HepG2 (cell line): Measurements from ENCODE around the genes MIDN, CIRBP and GAMT.

DNA sequence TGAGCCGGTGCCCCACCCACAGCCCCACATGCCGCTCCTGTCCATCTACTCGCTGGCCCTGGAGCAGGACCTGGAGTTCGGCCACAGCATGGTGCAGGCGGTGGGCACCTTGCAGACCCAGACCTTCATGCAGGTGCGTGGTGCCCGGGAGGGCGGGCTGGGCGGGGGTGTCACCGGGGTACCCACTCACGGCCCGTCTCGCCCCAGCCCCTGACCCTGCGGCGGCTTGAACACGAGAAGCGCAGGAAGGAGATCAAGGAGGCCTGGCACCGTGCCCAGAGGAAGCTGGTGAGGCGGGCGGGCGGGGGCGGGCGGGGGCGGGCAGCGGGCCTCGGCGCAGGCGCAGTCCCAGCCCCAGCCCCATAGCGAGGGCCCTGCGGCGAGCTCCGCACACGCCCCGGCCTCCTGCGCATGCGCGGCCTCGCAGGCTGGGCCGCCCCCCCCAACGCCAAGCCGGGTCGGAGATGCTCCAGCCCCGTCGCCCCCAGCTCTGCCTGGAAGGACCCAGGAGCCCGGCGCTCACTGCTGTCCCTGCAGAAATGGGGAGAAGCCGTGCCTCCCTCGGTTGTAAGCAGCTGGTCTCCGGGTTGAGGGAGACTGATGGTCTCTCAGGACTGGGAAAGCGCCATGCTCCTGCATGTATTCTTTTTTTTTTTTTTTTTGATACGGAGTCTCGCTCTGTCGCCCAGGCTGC lies 7.8 kb downstream of the ARHGAP45 start:
- RRBS, 2 experiments, result 76 to 88% methylated on average over 16 of the region's 53 CpGs
CAGE:
- cytosol, long polyA minus RNA, result no peak
- cytosol, long polyA plus RNA, result no peak
- long polyA plus RNA, result no peak
- nucleus, long polyA minus RNA, result no peak
- nucleus, long polyA plus RNA, result no peak

- RRBS, 2 experiments, result no CpG with 5 or more reads among the region's 34 CpGs
CAGE:
- cytosol, long polyA minus RNA, result no peak
- cytosol, long polyA plus RNA, result no peak
- long polyA plus RNA, result no peak
- nucleus, long polyA minus RNA, result no peak
- nucleus, long polyA plus RNA, result no peak
Measured at GRCh38 chr19:1089634-1090525, 5.3 kb downstream of the POLR2E start.

- RRBS, 2 experiments, result no CpG with 5 or more reads among the region's 26 CpGs
CAGE:
- cytosol, long polyA minus RNA, result no peak
- cytosol, long polyA plus RNA, result no peak
- long polyA plus RNA, result no peak
- nucleus, long polyA minus RNA, result no peak
- nucleus, long polyA plus RNA, result no peak
Measured at GRCh38 chr19:1090768-1091270, 4.4 kb downstream of the POLR2E start.

DNA sequence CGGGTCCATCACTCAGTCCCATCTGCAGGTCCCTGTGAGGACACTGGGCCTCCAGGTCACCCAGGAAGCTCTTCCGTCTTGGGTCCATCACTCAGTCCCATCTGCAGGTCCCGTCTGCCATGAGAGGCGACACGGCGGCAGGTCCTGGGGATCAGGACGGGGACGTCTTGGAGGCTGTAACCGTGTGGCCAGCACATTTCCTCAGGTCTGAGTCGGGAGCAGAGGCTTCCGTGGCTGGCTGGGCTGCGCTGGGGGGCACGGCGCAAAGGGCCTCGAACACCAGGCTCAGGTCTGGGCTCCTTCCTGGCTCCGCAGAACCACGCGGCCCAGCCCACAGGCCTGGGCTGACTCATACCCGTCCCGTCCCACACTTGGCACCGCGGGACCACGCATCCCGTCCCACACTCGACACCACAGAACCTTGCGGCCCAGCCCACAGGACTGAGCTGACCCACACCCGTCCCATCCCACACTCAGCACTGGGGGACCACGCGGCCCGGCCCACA lies 30.2 kb downstream of the SBNO2 start:
- RRBS, 2 experiments, result no CpG with 5 or more reads among the region's 30 CpGs
CAGE:
- cytosol, long polyA minus RNA, result no peak
- cytosol, long polyA plus RNA, result no peak
- long polyA plus RNA, result no peak
- nucleus, long polyA minus RNA, result no peak
- nucleus, long polyA plus RNA, result no peak

GRCh38 chr19:1164834-1165231 lies 9.2 kb downstream of the SBNO2 start:
- RRBS, 2 experiments, result no CpG with 5 or more reads among the region's 13 CpGs
CAGE:
- cytosol, long polyA minus RNA, result no peak
- cytosol, long polyA plus RNA, result no peak
- long polyA plus RNA, result no peak
- nucleus, long polyA minus RNA, result no peak
- nucleus, long polyA plus RNA, result no peak

DNA sequence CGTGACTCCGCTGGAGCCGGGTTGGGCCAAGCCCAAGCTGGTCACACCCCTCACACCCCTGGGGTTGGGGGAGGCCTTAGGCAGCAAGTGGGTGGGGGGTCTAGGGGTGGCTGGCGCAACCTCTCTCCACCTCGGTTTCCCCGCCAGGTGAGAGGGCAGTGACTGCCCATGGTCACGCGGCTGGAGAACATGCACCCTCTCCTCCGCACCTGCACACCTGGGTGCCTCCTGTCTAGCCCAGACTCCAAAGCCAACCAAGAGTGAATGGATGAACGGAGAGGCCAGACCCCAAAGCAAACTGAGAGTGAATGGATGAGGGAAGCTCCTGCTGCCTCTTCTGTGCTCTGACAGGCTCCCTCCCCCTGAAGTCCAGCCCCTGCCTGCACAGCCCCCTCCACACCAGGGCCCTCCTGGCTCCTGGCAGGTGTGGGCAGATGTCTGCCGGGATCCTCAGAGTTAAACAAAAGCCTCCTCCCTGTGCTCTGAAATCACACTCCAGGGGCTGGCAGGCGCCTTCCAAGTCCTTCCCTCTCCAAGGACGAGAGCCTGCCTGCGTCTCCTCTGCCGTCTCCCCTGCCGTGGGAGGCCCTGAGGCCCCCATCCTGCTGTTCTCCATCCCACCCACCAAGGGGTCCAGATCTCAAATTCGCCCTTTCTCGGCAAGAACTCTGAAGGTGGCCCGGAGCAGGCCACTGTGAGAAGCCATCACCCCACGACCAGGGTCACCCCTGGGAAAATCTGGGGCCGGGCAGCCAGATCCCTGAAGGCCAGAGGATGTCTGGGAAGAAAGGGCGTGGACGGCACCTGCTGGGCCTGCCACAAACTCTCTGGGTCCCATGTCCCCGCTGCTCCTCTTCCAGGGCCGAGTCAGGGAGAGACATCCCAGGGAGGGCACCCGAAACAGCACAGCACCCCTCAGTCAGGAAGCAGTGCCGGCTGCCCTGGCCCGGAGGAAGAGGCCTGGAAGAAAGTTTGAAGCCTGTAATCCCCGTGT lies 2.1 kb downstream of the SBNO2 start:
- RRBS, 2 experiments, result 42 to 48% methylated on average over 3 of the region's 29 CpGs
CAGE:
- cytosol, long polyA minus RNA, result no peak
- cytosol, long polyA plus RNA, result no peak
- long polyA plus RNA, result no peak
- nucleus, long polyA minus RNA, result no peak
- nucleus, long polyA plus RNA, result no peak

DNA sequence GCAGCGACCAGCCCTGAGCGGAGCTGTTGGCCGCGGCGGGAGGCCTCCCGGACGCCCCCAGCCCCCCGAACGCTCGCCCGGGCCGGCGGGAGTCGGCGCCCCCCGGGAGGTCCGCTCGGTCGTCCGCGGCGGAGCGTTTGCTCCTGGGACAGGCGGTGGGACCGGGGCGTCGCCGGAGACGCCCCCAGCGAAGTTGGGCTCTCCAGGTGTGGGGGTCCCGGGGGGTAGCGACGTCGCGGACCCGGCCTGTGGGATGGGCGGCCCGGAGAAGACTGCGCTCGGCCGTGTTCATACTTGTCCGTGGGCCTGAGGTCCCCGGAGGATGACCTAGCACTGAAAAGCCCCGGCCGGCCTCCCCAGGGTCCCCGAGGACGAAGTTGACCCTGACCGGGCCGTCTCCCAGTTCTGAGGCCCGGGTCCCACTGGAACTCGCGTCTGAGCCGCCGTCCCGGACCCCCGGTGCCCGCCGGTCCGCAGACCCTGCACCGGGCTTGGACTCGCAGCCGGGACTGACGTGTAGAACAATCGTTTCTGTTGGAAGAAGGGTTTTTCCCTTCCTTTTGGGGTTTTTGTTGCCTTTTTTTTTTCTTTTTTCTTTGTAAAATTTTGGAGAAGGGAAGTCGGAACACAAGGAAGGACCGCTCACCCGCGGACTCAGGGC lies 773 bp downstream of the STK11 start:
- RRBS, 2 experiments, result 1 to 2% methylated on average over 26 of the region's 68 CpGs
CAGE:
- cytosol, long polyA minus RNA, result start-site peak on the plus strand centred at position 44 of the sequence, 12 bp wide, 6 reads
- cytosol, long polyA plus RNA, result start-site peak on the plus strand centred at position 516 of the sequence, 114 bp wide, 37 and 23 reads in 2 replicates
- long polyA plus RNA, result start-site peak on the plus strand centred at position 543 of the sequence, 47 bp wide, 76 and 66 reads in 2 replicates
- nucleus, long polyA minus RNA, result no peak
- nucleus, long polyA plus RNA, result no peak

DNA sequence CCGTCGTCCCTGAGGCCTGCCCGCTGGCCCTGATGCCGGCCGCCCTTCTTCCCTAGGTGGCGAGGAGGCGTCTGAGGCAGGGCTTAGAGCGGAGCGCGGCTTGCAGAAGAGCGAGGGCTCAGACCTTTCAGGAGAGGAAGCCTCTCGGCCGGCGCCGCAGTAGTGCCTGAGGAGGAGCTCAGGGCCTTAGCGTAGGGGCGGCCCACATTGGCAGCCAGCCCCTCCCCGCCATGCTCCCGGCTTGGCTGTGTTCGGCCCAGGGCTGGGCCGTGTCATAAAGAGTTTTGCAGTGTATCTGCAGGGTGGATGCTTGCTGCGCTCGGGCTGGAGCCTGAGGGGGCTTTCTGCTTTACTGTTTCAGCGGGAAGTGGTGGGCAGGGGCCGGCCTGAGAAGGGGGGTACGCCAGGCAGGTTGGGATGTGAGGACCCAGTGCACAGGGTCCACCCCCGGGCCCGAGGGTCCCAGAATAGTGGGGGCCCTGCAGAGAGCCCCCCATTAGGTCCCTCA lies 14.2 kb downstream of the CBARP start:
- RRBS, 2 experiments, result 93% methylated on average over 3 of the region's 28 CpGs; no CpG with 5 or more reads in 1 of the 2 experiments
CAGE:
- cytosol, long polyA minus RNA, result no peak
- cytosol, long polyA plus RNA, result no peak
- long polyA plus RNA, result no peak
- nucleus, long polyA minus RNA, result no peak
- nucleus, long polyA plus RNA, result no peak

DNA sequence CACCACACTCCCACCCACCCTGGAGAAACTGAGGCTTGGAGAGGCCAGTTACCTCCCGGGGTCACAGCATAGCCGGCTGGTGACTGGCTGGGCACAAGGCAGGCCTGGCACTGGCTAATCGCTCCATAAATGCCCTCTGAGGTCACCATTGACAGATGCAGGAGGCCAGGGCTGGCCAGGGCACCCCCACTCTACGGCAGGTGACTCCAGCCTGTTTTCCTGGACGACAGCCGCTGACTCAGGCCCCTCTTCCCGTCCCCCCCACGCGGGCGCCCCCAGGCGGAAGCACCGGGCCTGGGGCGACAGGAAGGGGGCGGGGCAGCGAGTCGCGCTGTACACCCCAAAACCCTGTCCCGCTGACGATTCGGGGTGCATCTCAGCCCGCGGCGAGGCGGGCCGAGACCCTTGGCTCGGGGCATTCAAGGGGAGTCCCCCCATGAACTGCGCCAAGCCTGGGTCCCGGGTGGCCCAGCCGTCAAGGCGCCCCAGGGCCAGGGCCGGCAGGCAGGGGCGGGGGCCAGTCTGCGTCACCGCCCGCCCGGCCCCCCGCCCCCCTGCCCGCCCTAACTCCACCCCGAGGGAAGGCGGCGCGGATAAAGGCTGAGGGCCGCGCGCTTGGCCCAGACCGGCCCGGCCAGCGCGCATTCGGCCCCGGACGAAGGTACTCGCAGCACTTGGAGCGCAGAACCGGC lies at the start of gene MIDN:
TSS of gene MIDN (plus strand) at position 623 of the 692 bp plus-strand sequence.
- RRBS, 2 experiments, result 2 to 3% methylated on average over 9 to 13 of the region's 55 CpGs
CAGE:
- cytosol, long polyA minus RNA, result no peak
- cytosol, long polyA plus RNA, result start-site peak on the plus strand centred at position 636 of the sequence, 89 bp wide, 51 and 94 reads in 2 replicates
- long polyA plus RNA, result start-site peak on the plus strand centred at position 651 of the sequence, 60 bp wide, 179 and 202 reads in 2 replicates
- nucleus, long polyA minus RNA, result no peak
- nucleus, long polyA plus RNA, result no peak

- RRBS, 2 experiments, result 1 to 2% methylated on average over 7 of the region's 23 CpGs
CAGE:
- cytosol, long polyA minus RNA, result start-site peak on the plus strand at chr19:1269330-1269335, 103 reads
- cytosol, long polyA plus RNA, result start-site peak on the plus strand at chr19:1269329-1269363, 96 and 335 reads in 2 replicates
- long polyA plus RNA, result start-site peak on the plus strand at chr19:1269329-1269336, 706 and 800 reads in 2 replicates
- nucleus, long polyA minus RNA, result no peak
- nucleus, long polyA plus RNA, result no peak
Measured at GRCh38 chr19:1269284-1269474, at the start of gene CIRBP. Gene CIRBP (plus strand): TSS chr19:1269332.

GRCh38 chr19:1272804-1273873 lies 2.2 kb upstream of the FAM174C start:
- RRBS, 2 experiments, result no CpG with 5 or more reads among the region's 40 CpGs
CAGE:
- cytosol, long polyA minus RNA, result no peak
- cytosol, long polyA plus RNA, result no peak
- long polyA plus RNA, result no peak
- nucleus, long polyA minus RNA, result no peak
- nucleus, long polyA plus RNA, result no peak

DNA sequence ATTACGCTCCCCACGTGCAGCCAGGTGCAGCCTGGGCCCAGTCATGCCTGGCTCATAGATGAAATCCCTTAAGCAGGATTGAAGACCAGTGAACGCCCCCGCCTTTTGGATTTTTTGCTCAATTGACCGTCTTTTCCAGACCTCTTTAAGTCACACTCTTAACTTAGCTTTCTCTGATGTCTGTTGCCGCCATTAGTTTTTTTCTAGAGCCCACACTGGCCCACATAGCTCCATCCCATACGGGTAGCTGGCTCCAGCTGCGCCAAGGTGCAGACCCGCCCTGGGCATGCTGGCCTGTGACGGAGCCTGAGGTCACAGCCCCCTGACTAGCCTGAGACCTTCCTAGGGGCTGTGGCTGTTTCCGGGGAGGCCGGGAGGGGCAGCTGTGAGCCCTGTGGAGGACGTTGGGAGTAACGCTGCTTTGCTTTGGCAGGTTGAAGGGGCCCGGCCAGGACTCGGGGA lies 1.4 kb upstream of the FAM174C start:
- RRBS, 2 experiments, result 92 to 95% methylated on average over 2 to 4 of the region's 16 CpGs
CAGE:
- cytosol, long polyA minus RNA, result no peak
- cytosol, long polyA plus RNA, result no peak
- long polyA plus RNA, result no peak
- nucleus, long polyA minus RNA, result no peak
- nucleus, long polyA plus RNA, result no peak

DNA sequence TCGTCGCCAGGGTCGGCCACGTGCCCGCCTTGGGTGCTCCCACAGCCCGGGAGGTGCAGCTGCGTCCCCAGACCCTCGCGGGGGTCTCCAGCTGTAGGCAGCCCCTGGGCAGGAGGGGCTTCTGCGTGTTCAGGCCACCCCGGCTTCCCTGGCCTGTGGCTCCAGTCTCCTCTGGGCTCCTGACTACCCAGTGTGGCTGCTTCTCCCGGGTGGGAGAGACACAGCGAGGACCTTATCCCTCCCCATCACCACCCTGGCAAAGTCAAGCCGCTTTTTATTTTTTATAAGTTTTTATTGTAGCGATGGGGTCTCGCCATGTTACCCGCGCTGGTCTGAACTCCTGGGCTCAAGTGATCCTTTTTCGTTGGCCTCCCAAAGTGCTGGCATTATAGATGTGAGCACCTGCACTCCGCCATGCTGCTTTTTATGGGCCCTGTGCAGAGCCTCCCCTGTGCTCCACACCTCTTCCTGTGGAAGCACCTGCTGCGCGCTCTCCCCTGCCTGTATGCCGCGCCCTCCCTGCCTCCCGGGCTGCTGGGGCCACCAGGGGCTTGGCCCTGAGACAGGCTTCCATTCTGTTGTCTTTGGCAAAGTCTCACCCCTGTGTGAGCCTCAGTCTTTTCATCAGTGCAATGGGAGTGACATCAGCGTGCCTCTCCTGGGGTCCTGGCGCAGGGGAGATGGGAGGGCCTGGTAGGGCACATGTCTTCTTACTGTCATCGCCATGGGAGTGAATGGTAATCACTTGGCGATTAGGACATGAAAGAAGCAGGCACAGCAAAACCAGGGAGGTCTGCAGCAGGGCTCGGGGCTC lies 1.2 kb downstream of the FAM174C start:
- RRBS, 2 experiments, result 36 to 42% methylated on average over 7 of the region's 30 CpGs
CAGE:
- cytosol, long polyA minus RNA, result no peak
- cytosol, long polyA plus RNA, result no peak
- long polyA plus RNA, result no peak
- nucleus, long polyA minus RNA, result no peak
- nucleus, long polyA plus RNA, result no peak

DNA sequence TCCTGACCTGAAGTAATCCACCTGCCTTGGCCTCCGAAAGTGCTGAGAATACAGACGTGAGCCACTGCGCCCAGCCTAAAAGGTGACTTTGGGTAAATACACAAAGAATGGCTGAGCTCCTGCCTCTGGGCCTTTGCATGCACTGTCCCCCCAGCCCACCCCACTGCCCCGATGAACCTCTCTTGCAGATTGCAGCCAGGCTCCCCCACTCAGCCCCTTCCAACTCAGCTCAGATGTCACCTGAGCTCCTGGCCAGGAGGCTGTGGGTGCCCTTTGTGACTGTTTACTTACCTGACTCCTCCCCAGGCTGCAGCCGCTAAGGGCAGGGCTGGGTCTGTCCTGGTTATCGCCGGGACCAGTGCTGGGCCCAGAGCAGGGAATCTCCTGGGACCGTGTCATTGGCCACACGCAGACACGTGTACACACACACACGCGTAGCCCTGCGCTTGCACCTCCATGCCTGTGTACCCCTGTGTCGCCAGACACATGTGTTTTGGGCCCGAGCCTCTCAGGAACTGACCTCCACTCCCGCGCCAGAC lies 18.5 kb downstream of the EFNA2 start:
- RRBS, 2 experiments, result no CpG with 5 or more reads among the region's 17 CpGs
CAGE:
- cytosol, long polyA minus RNA, result no peak
- cytosol, long polyA plus RNA, result no peak
- long polyA plus RNA, result no peak
- nucleus, long polyA minus RNA, result no peak
- nucleus, long polyA plus RNA, result no peak

- RRBS, 2 experiments, result no CpG with 5 or more reads among the region's 16 CpGs
CAGE:
- cytosol, long polyA minus RNA, result no peak
- cytosol, long polyA plus RNA, result no peak
- long polyA plus RNA, result no peak
- nucleus, long polyA minus RNA, result no peak
- nucleus, long polyA plus RNA, result no peak
Measured at GRCh38 chr19:1380435-1381118, 3.1 kb upstream of the NDUFS7 start.

DNA sequence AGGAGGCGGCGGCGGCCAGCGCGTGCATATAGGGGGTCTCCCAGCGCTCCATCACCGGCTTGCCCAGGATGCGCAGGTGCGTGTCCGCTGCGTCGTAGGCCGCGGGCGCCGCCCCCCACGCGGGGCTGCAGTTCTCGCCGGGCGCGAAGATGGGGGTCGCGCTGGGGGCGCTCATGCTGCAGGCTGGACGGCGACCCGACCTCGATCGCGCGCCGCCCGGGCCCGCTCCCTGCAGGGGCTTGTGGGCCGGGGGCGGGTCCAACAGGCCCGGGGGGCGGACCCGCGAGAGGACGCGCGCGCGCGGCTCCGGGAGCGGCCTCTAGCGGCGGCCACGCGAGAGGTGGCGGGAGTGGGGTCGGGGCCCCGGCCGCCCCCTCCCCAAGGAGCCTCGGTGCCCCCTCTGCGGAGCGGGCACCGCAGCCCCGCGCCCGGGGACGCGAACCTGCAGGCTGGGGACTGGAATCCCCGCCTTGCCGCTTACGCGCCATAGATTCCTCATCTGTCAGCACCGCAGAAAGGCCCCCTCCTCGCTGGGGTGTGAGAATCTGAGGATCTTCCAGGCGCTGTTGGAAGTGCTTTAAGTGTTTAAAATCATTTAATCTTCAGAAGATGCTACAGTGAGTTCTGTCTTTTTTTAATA lies at the start of gene GAMT:
TSS of gene GAMT (minus strand) at position 241 of the 640 bp plus-strand sequence.
- RRBS, 2 experiments, result 1 to 2% methylated on average over 53 to 54 of the region's 73 CpGs
CAGE:
- cytosol, long polyA minus RNA, result start-site peak on the minus strand centred at position 213 of the sequence, 49 bp wide, 247 reads
- cytosol, long polyA plus RNA, result start-site peak on the minus strand centred at position 207 of the sequence, 59 bp wide, 302 and 534 reads in 2 replicates
- long polyA plus RNA, result start-site peak on the minus strand centred at position 220 of the sequence, 70 bp wide, 331 and 611 reads in 2 replicates
- nucleus, long polyA minus RNA, result no peak
- nucleus, long polyA plus RNA, result no peak

DNA sequence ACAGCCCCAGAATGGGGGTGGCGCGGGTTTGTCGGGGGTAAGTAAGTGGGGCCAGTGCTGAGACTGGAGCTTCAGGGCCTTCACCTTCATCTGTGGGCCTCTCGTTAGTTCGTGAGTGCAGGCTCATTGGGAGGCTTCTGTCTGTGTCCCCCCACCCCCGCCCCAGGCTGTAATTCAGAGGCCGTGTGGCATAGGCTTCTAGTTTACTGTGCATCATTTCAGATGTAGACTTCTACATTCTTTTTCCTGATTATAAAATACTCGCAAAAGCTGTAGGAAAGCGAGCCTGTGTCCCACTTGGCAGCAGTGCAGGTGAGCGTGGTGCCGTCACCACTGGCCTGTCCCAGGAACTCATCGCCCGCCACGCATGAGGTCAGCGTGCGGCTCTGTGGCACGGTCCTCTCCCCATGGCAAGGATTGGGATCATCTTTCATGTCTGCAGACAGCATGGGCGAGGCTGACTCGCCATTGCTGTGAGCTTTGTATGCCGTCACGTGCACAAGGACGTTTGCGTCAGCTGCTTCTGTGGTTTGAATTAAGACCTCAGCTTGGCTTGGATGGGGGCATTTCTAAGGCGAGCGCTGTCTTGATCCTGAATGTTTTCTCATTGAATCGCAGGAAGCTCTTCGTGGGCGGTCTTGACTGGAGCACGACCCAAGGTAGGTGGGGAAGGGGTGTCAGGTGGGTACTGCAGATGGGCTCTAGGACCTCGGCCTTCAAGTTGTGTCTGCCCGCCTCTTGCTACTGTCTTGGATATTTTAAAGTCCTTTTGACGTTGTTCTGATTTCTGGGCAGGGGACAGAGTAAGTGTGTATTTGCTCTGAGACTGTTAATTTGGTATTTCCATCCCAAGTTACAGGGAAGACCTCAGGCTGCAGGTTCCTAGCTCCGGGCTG lies 9.7 kb downstream of the DAZAP1 start:
- RRBS, 2 experiments, result no CpG with 5 or more reads among the region's 33 CpGs
CAGE:
- cytosol, long polyA minus RNA, result no peak
- cytosol, long polyA plus RNA, result no peak
- long polyA plus RNA, result no peak
- nucleus, long polyA minus RNA, result no peak
- nucleus, long polyA plus RNA, result no peak

DNA sequence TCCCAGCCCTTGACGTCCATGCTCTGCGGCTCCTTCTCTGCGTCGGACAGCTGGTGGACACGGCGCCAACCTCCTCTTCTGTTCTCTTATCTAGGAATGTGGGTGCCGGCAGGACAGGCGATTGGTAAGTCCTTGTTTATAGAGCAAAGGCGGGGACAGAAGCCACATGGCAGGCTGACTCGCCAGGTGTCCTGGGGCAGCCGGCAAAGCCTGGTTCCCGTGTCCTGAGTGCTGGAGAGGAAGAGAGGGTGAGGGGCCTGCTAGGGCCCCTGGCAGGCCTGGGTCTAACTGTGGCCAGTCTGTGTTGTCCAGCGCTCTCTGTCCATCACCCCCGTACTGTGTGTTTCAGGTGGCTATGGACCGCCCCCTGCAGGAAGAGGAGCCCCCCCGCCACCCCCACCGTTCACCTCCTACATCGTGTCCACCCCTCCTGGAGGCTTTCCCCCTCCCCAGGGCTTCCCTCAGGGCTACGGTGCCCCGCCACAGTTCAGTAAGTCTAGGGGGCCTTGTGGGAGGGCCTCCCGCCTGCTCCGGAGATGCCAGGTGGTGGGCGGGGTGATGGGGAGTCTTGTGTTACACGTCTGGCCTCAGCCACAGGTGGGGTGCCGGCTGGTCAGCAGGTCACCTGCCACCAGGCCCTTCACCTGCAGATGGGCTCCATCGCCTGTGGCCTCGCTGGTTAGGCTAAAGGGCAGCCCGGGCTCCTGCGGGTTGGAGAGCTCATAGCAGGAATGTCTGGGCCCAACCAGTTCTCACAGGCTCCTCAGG lies 8.1 kb upstream of the RPS15 start:
- RRBS, 2 experiments, result 93 to 95% methylated on average over 10 of the region's 29 CpGs
CAGE:
- cytosol, long polyA minus RNA, result no peak
- cytosol, long polyA plus RNA, result no peak
- long polyA plus RNA, result no peak
- nucleus, long polyA minus RNA, result no peak
- nucleus, long polyA plus RNA, result no peak

DNA sequence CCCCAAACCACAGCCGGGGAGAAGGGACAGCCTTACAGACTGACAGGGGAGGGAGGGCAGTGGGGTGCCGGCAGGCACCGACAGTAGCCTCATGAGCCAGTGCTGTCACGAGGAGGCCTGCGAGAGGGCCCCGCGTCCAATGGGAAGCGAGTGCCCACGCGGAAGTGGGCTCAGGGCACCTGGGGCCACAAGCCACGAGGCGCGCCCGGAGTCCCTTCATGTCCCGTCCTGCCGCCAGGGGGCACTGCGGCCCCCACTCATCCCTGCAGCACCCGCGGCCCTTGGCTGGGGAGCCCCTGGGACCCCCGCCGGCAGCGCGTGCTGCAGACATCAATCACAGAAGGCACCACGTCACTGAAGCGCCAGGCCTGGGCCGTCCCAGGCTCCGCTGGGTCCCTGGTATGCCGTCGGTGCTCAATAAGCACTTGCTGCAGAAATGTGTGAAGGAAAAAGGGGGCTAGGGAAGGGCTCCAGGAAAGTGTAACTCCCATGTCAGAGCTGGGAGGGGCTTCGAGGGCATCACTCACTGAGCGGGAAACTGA lies 9.3 kb downstream of the ADAMTSL5 start:
- RRBS, 2 experiments, result 8 to 14% methylated on average over 5 to 8 of the region's 31 CpGs
CAGE:
- cytosol, long polyA minus RNA, result no peak
- cytosol, long polyA plus RNA, result no peak
- long polyA plus RNA, result no peak
- nucleus, long polyA minus RNA, result no peak
- nucleus, long polyA plus RNA, result no peak

DNA sequence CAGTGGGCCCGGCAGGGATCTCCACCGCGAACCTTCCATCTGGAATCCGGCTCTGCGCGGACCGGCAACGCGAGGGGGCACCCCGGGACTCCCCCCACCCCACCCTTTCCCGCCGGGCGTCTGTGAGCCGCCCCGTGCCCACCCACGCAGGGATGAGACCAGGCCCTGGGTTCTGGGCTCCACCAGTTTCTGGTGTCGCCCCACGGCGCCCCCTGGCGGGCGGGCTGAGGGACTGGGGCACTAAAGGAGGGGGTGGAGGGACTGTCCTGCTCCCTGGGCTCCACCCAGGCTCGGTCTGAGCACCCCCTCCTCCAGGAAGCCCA lies 956 bp upstream of the ADAMTSL5 start:
- RRBS, 2 experiments, result 31% methylated on average over 3 of the region's 22 CpGs; no CpG with 5 or more reads in 1 of the 2 experiments
CAGE:
- cytosol, long polyA minus RNA, result no peak
- cytosol, long polyA plus RNA, result no peak
- long polyA plus RNA, result no peak
- nucleus, long polyA minus RNA, result no peak
- nucleus, long polyA plus RNA, result no peak